Upper lobe of left lung (tissue), 5 donors: Measurements from ENCODE around the genes ZNF485, ZNF32 and NPY4R.

DNA sequence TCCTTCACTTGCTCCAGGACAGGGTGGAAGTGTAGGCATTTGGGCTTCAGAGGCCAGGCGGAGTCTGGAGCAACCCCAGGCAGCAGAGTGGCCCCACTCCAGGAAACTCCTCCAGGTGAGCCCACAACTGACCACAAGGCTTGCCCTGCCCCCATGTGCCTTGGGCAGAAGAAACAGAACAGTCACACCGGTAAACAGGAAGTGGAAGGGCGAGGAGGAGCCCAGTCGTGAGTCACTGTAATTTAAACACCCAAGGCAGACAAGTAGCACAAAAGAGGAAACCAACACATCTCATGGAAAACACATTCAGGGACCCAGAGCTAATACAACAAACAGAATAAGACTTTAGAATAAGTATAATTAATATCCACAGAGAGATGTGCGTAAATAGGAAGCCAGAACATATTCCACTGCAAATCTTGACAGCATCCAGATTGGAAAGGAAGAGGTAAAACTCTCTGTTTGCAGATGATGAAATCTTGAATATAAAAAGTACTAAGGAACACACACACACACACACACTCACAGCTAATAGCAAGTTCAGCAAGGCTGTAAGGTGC is 20.5 kb upstream of the RASGEF1A start:
- PRO-cap, 2 experiments, result no peak in any of the 2 experiments
- RAMPAGE, long total RNA, 4 experiments, result no peak in any of the 4 experiments

DNA sequence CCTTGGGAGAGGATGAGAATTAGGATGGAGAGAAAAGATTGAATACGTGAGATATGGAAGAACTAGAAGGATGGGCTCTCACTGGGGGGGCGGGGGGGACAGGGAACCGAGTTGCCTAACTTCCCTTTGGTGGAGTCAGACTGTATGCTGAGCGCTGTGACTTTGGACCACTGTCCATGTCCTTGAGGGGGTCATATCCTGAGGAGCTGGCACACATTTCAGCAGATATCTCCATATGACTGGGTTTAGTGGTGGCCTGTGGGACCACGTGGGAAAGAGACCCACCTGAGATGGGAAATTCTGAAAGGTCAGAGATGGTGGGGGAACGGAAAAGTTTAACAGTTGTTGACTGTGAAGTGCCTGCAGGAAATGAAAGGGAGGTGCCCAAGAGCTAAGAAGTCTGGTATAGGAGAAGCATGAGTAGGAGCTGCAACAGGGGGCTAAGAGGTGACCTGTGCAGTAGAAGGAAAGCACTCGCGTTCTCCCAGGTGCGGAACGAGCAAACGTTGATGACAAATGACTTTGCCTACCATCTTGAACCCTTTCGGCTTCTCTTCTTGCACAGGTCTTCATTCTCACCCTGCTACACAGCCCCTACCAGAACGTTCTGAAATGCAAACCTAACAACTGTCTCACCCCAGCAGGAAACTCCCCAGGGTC is 9.9 kb upstream of the FXYD4 start:
- PRO-cap, 2 experiments, result no peak in any of the 2 experiments
- RAMPAGE, long total RNA, 4 experiments, result no peak in any of the 4 experiments

DNA sequence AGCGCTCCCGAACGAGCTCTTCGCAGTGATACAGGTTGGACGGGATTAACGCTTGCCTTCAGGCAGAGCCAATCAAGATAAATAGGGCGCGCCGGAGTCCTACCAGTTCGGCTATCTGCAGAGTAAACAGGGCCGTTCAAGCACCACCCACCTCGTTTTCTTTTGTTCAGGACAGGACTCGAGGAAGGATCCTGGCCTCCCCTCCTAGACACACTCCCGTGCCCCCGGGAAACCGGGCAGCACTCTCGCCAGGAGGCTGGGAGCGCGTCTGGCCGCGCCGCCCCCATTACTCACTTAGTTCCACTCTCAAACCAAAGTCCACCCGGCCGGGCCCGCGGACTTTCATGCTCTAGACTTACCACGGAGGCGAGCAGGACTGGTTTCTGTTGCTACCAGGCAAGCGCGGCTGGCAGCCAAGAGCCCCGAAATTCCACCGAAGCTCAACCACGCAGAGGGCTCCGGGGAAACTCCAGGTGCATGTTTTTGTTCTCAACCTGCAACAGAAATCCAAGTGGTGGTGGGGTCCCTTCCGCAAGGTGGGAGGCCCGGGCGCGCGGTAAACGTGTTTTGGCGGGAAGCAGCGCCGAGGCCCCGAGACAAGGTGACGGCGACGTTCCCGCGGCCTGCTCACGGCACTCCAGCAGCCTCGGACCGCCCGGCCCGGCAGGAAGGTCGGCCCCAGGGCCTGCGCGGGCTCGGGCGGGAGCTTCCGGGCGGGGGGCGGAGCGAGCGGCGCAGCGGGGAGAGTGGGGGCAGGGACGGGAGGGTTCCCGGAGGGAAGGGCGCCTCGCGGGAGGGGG is 12.7 kb downstream of the HNRNPF start:
- PRO-cap, 2 experiments, result peak in 2 of 2 experiments; most common plus-strand start position 755 of the sequence (in 2); most common minus-strand start position 665 of the sequence (in 2)
- RAMPAGE, long total RNA, 4 experiments, result start-site peak on the minus strand in 3 of 4 experiments, centred at positions 660 to 687 of the sequence, 48 to 178 reads per replicate

GRCh38 chr10:43398743-43399682 is 10.0 kb downstream of the HNRNPF start:
- PRO-cap, 2 experiments, result no peak in any of the 2 experiments
- RAMPAGE, long total RNA, 4 experiments, result no peak in any of the 4 experiments

DNA sequence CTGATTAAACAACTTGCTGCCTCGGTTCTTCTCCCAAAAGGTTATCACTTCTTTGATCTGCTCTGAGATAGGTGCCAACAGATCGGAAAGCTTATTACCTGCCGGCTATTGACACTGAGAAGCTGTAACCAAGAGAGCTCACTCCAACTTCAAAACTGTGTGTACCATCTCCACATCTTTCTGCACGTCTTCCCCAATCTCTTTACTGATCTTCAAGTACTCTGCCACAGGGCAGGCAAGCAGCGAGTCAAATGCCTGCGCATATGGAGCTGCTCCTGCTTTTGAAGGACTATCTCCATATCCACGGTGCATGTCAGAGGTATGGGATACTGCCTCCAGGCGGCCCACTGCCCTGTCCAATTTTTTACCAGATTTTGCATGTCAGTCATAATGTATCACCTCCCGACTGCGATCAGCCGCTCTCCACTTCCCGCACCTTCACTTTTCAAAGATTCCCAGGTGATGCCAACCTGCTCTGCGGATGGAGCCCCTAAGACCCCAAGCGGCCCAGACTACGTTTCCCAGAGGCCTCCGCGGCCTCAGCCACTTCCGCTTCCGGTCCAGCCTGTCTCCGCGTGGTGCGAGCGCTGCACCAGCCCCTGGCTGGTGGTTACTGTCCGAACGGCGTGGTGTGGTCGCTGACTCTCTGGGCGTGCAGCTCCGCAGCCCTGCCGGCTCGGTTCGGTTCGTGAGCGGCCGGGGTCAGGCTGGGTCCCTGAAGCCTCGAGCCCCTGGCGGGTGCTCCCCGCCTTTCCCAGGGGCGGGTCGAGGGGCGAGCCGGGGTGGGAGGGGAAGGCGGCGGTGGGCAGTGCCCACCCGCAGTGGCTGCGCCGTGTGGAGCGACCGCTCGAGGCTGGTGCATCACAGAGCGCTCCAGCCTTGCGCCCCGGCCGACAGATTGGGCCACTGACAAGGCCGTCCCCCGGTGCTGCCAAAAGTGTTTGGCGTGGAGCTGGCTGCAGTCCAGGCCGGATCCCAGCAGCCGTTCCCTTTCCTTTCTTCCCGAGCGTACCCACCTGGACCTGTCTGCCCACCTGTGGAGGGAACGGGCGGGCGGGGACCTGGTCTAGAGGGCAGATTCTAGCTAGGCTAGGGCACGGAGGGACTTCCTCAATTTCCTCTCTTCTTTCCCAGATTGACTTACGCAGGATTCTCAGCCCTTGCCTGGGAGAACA is at the start of gene ZNF485:
Gene ZNF485 (plus strand): TSS at position 576 of the 1,175 bp plus-strand sequence.
- PRO-cap, 2 experiments, result peak in 2 of 2 experiments; most common plus-strand start position 576 of the sequence (in 2)
- RAMPAGE, long total RNA, 4 experiments, result start-site peak on the plus strand in 1 of 4 experiments, centred at position 565 of the sequence, 14 reads per replicate

GRCh38 chr10:43648555-43649521 is at the start of gene ZNF32:
ZNF32 (minus strand) TSS chr10:43648881.
- PRO-cap, 2 experiments, result peak in 2 of 2 experiments; most common plus-strand start chr10:43648967 (in 1); most common minus-strand start chr10:43648874 (in 2)
- RAMPAGE, long total RNA, 4 experiments, result start-site peak on the minus strand in 4 of 4 experiments, at chr10:43648683-43648900 at its widest, 16 to 123 reads per replicate

DNA sequence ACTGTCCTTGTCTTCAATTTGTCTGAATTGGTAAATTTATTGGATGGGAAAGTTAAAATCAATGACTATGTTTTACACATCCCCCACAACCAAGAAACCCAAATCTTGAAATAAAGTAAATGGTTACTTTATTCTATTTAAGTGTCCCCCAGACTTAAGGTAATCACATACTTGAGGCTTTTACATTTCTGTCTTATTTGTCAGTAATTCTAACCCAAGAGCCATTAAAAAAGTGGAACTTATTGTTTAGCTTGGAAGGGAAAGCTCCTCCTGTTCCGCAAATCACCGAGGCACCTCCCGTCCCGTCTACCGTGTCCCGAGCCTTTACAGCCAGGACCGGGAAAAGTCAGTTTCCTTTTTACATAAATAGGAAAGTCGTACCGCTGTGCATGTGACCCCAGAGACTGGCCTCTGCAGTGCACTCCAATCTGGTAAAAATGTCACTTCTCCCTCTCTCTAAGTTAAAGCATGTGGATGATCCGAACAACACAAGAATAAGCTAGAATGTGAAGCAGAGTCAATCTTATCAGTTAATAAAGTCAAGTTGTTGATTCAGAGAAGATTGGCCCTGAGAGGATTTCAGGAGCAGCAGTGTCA is 316.3 kb upstream of the ZNF32 start:
- PRO-cap, 2 experiments, result peak in 1 of 2 experiments; most common plus-strand start position 400 of the sequence (in 1); most common minus-strand start position 308 of the sequence (in 1)
- RAMPAGE, long total RNA, 4 experiments, result no peak in any of the 4 experiments

DNA sequence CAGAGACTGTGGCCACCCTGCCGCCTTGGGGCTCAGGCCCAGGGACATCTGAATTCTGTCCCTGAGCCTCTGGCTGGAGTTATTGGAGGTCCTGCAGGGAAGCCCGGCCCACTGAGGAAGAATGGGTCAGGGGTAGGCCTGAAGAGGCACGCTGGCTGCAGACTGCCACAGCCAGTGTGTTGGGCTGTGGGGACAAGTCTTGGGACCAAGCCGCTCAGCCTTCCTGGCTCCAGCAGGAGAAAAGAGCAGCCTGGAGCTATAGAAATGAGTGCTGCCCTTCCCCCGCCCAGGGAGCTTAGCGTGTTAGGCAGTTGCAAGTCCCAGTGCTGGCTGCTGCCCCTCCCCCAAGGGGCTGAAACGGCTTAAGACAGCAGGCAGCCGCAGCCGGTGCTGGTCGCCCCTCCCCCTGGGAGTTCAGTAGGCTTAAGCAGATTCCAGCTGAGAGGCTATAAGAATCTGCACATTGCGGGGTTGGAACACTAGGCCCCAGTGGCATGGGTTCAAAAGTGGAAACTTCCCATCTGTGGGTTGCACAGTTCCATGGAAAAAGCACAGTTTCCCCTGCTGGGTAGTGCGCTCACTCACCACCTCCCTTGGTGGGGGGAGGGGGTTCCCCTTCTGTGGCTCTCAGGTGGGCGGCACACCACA is 151.3 kb downstream of the CXCL12 start:
- PRO-cap, 2 experiments, result no peak in any of the 2 experiments
- RAMPAGE, long total RNA, 4 experiments, result no peak in any of the 4 experiments

GRCh38 chr10:44438113-44438464 is 53.2 kb upstream of the CXCL12 start:
- PRO-cap, 2 experiments, result no peak in any of the 2 experiments
- RAMPAGE, long total RNA, 4 experiments, result no peak in any of the 4 experiments

GRCh38 chr10:44994269-44994624 is 6.5 kb upstream of the ZNF22 start:
- PRO-cap, 2 experiments, result no peak in any of the 2 experiments
- RAMPAGE, long total RNA, 4 experiments, result no peak in any of the 4 experiments

- PRO-cap, 2 experiments, result no peak in any of the 2 experiments
- RAMPAGE, long total RNA, 4 experiments, result no peak in any of the 4 experiments
Measured at GRCh38 chr10:45460445-45460831, 74.7 kb downstream of the MARCHF8 start.

DNA sequence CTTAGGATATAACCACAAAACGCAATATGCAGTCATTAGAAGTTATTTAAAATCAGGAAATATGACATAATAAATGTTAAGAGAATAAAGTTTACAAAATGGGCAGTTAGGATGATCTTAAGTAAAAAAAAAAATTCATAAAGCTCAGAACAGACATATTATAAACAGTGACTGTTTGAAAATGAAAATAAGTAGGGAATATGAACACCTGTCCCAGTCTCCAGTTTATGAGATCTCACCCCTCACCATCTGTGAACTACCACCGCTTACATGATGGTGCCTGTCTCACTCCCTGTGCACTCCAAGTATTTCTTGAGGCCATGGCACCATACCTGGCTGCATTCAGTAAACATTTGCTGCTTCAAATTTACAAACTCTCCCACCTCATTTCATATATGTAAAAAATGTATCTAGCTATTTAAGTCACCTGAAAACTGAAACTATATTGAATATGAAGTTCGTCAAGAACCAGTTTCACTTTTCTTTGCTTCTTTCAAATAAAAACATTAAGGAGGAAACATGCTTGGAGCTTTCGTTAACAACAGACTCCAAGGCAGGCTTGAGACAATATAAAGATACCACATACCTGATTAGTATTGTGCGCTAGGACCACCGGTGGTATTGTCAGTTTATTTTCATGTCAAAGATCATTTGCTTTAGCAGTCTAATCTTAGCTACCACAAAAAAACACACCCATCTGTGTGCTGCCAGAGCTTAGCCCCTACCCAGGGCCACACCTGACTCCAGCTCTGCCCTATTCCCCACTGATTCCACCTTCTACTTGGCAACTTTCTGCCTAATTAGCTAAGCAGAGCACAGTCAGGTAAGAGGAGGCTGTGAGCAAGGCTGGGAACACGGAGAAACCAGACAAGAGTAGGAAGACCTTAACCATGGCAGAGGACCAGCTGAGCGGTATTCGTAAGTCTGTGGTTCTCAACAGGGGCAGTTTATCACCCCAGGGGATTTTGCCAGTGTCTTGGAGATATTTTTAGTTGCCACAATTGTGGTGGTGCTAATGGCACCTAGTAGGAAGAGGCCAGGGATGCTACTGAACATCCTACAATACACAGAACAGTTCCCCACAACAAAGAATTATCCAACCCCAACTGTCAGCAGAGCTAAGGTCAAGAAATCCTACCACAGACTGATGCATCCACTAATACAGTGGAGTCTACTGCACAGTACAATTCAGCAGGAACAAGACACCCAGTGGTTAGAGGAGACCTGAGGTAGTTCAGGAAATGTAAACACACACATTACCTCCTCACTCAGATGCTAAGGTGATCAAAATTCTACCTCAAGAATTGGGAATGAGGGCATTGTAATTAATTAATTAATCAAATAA is 45.5 kb upstream of the MARCHF8 start:
- PRO-cap, 2 experiments, result no peak in any of the 2 experiments
- RAMPAGE, long total RNA, 4 experiments, result no peak in any of the 4 experiments

DNA sequence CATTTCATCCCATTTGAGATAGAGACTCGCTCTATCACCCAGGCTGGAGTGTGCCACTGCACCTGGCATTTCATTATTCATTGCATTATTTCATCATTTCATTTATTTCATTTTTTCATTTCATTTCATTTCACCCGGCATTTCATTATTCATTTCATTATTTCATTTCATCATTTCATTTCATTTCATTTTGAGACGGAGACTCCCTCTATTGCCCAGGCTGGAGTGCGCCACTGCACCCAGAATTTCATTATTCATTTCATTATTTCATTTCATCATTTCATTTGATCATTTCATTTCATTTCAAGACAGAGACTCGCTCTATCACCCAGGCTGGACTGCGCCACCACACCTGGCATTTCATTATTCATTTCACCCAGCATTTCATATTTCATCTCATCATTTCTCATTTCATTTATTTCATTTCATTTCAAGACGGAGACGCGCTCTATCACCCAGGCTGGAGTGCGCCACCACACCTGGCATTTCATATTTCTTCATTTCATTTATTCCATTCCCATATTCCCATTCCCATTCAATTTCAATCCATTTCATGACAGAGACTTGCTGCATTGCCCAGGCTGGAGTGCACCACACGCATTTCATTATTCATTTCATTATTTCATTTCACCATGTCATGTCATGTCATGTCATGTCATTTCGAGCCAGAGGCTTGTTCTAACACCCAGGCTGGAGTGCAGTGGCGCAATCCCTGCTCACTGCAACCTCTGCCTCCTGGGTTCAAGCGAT is 24.3 kb upstream of the AGAP4 start:
- PRO-cap, 2 experiments, result no peak in any of the 2 experiments
- RAMPAGE, long total RNA, 4 experiments, result start-site peak on the minus strand in 1 of 4 experiments, centred at position 642 of the sequence, 5 reads per replicate

GRCh38 chr10:46028672-46029277 is 1.6 kb downstream of the NCOA4 start:
- PRO-cap, 2 experiments, result no peak in any of the 2 experiments
- RAMPAGE, long total RNA, 4 experiments, result no peak in any of the 4 experiments

GRCh38 chr10:46039792-46040468 is 6.1 kb downstream of the MSMB start:
- PRO-cap, 2 experiments, result no peak in any of the 2 experiments
- RAMPAGE, long total RNA, 4 experiments, result start-site peak on the minus strand in 1 of 4 experiments, at chr10:46040080-46040100 at its widest, 10 reads per replicate

DNA sequence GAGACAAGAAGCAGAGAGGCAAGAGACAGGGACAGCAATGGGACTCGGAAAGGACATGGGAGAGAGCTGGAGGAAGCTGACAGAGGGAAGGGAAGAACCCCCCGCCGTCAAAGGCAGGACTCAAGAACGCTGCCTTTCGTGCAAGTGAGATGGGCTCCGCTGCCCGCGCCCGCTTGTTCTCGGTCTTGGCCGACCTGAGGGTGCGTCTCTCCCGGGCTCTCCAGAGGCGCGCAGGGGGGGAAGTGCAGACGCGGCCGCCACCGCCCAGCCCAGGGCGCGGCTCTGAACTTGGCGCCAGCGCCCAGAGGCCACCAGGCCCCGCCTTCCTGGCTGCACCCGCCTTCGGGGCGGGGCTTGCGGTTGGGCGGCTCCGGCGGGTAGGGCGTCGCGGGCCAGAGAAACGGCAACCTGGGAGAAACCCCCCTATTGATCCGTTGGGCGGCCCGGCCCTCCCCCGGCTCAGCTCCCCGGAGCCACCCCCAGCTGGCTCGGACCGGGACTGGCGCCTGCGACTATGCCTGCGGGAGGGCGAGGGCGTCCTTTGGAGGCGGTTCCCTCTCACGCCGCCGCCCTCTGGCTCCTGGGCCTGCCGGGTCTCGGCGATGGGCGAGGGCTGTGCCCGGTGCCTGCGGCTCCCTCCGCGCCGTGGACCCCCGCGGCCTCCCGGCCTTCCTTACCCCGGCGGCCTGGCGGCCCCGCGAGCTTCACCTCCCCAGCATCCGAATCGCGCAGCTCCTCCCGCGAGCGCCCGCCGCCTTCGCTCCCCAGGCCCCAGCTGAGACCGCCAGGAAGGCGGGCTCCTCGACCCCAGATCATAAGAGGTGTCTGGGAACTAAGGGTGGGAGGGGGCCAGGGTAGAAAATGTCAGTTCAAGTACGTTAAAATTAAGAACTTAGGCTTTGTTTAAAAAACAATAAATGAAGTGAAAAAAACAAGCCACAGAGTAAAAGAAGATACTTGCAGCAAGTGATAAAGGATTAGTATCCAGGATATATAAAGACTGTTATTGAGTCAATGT is 2.1 kb upstream of the ANTXRL start:
- PRO-cap, 2 experiments, result peak in 2 of 2 experiments; most common plus-strand start position 350 of the sequence (in 1); most common minus-strand start position 284 of the sequence (in 2)
- RAMPAGE, long total RNA, 4 experiments, result no peak in any of the 4 experiments

DNA sequence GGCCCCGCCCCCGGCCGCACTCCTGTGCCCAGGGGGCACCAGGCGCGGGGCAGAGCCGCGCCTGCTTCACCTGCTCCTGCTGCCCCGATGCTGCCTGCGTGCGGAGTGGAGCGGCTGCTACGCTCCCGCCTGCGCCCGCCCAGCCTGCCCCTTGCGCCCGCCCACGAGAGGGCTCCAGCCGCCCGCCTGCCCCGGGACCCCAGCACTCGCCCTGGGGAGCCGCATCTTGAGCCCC is at the start of gene NPY4R:
Gene NPY4R (minus strand): TSS at position 107 of the 235 bp plus-strand sequence.
- PRO-cap, 2 experiments, result no peak in any of the 2 experiments
- RAMPAGE, long total RNA, 4 experiments, result no peak in any of the 4 experiments

- PRO-cap, 2 experiments, result no peak in any of the 2 experiments
- RAMPAGE, long total RNA, 4 experiments, result no peak in any of the 4 experiments
Measured at GRCh38 chr10:46542877-46543125, 13.7 kb downstream of the GPRIN2 start.

DNA sequence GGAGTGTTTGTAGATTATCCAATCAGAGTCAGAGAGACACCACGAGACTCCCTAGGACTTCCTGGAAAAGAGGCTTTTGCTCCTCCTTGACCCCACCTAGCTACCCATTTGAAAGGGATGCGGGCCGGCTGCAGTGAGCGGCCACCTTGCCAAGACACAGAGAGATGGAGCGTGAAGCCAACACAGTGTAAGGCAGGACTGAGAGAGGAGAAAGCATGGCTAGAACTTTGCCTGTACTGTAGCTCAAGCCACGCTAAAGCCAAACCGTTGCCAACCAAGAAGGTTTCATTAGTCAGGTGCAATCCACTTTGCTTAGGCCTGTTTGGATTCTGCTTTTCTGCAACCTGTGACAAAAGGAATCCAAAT is 3.4 kb upstream of the GDF2 start:
- PRO-cap, 2 experiments, result no peak in any of the 2 experiments
- RAMPAGE, long total RNA, 4 experiments, result no peak in any of the 4 experiments

GRCh38 chr10:47552797-47553763 is 29.6 kb upstream of the AGAP9 start:
- PRO-cap, 2 experiments, result peak in 1 of 2 experiments; most common plus-strand start chr10:47553598 (in 1); most common minus-strand start chr10:47553474 (in 1)
- RAMPAGE, long total RNA, 4 experiments, result start-site peak on the minus strand in 3 of 4 experiments, at chr10:47553474-47553526 at its widest, 26 to 222 reads per replicate